BE2C (cell line): ENCODE measurements around a stretch of chrX.

DNA sequence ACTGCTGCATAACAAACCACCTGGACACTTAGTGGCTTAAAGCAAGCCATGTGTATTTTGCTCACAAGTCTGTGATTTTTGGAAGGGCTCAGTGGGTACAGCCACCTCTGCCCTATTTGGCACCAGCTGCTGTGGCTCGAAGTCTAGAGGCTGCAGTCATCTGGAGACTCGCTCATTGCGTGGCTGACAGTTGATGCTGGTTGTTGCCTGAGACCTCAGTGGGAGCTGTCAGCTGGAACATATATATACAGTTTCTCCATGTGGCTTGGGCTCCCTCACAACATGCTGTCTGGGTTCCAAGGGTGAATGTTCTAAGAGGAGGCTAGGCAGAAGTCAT, 60.8 kb upstream of the MID1 start:
- RRBS = no CpG with 5 or more reads among the region's 3 CpGs

- RRBS = no CpG with 5 or more reads among the region's 7 CpGs
These were observed 24.1 kb downstream of the HCCS start for GRCh38 chrX:11135122-11135838.

- RRBS = no CpG with 5 or more reads among the region's 14 CpGs
These were observed 133.6 kb downstream of the AMELX start for GRCh38 chrX:11426731-11427233.

GRCh38 chrX:11461547-11461731, 168.2 kb downstream of the AMELX start:
- RRBS = no CpG with 5 or more reads among the region's 3 CpGs

DNA sequence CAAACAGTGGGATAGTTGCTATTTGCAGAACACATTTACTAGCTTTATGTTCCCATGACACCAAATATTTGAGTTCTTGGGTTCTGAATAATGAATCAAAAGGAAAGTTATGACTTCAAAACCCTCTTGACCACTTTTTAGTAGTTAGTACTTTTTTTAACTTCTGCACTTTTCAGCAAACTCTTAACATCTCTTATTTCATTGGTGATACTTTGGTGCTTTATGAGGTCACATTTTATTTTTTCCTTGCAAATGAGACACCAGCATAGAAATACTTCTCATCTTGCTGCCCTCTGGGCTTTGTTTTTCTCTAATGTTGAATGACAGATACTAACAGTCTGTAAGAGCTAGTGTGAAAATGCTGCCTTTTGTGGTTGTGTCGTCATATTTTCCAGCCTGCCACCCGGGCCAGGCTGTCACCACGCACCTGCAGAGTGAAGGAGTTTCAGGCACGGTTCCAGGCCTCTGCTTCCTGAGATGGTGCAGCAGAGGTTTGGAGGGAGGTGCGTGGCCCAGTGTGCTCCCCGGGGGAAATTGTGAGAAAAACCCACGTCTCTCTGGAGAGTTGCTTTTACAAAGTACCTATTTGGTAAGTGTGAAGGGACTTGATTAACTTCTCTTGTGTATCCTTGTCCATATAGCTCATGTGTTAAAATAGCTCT, 34.7 kb downstream of the MSL3 start:
- RRBS = no CpG with 5 or more reads among the region's 7 CpGs

- RRBS = no CpG with 5 or more reads among the region's 2 CpGs
These were observed 59.2 kb upstream of the FRMPD4 start for GRCh38 chrX:12079169-12079412.

- RRBS = no CpG with 5 or more reads among the region's 8 CpGs
These were observed 7.2 kb upstream of the TMSB4X start for GRCh38 chrX:12967794-12968115.

DNA sequence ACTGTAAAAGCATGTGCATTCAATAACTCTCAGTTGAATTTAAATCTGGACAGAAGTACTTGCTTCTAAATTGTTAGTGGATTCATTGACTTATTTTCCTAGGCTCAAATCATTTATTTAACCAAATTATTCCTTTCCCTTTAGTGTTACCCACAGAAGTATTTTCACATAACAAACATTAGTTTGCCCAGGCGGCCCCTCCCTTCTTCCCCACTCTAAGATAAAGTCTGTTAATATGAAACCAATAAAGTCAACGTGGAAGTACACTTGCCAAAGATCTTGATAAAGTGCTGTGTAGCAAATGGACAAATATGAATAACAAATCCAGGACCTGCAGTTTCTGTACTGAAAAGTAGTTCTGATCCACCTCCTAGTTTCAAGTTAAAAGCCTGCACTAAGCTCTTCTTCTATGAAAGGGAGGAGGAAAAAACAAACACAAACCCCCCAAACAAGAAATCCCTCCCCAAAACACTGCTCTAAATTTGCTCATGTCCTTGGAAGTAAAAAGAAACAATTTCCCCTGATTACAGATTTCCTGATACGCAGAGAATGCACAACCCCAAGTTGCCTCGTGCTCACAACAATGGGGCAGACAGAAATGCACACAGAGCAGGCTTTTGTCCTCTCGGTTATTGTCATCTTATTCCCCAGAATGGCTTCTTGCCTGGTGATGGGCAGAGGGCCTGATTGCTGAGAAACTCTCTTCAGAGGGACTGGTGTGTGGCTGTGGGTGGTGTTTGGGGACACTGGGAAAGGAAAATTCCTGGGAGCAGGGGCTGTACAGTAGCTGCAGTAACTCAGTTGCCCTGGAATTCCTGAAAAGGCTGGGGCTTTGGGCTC, 23.2 kb downstream of the TMSB4X start:
- RRBS = no CpG with 5 or more reads among the region's 5 CpGs

- RRBS = no CpG with 5 or more reads among the region's 4 CpGs
These were observed 25.3 kb downstream of the TMSB4X start for GRCh38 chrX:13000167-13000571.

DNA sequence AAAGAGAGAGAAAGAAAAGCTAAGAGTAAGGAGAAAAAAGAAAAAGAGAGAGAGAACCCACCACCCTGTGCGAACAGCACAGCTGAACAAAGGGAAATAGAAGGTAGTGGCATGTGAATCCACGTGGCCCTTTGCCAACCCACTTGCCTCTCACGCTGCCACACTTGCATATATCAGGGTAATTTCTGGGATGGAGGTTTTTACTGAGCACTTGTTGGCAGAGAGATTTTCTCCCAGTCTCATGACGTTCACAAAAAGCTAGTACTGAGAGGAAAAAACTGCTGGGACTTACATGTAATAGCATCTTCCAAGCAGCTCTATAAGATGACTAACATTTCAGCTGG, 31.1 kb downstream of the TMSB4X start:
- RRBS = no CpG with 5 or more reads among the region's 4 CpGs

GRCh38 chrX:13015853-13016416, 28.5 kb downstream of the FAM9C start:
- RRBS = no CpG with 5 or more reads among the region's 4 CpGs

DNA sequence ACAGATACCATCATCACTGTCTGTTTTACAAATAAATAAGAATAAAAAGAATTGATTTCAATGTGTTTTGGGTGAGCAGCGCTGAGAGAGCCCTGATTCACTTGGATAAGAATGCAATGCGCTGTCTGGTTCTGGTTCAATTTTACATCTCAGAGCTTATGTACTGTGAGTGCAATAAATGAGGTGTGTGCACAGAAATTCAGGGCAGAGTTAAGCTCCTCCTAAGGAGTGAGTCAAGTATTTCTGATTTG, 11.3 kb downstream of the FAM9C start:
- RRBS = no CpG with 5 or more reads among the region's 2 CpGs

DNA sequence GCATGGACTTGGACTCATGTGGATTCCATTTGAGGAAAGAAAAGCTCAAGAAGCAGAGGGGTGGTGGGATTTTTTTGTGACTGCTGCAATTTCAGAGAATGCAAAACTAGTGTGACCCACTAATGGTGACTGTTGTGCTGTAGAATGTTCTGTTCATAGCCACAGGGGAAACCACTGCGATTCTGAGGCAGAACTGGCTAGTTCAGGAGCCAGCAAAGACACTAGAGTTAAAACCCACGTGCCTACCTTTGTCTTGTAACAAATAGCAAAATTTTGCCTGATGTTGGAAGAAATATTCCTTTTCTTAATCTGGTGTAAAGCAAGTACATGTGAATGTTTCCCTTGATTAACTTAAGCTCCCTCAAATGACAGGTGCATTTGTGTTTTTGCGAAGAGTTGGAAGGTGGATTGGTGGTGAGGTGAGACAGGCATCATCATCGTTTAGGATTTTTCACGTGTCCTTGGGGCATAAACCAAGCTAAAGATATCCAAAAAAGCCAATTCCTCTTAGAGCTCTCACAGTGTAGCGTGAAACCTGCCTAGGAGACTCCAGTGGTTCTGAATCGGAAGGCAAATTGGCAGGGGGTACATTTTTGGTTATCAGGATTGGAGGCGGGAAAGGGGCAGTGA, 38.0 kb upstream of the FAM9C start:
- RRBS = no CpG with 5 or more reads among the region's 8 CpGs

GRCh38 chrX:13110290-13111415, 66.2 kb upstream of the FAM9C start:
- RRBS = no CpG with 5 or more reads among the region's 12 CpGs

DNA sequence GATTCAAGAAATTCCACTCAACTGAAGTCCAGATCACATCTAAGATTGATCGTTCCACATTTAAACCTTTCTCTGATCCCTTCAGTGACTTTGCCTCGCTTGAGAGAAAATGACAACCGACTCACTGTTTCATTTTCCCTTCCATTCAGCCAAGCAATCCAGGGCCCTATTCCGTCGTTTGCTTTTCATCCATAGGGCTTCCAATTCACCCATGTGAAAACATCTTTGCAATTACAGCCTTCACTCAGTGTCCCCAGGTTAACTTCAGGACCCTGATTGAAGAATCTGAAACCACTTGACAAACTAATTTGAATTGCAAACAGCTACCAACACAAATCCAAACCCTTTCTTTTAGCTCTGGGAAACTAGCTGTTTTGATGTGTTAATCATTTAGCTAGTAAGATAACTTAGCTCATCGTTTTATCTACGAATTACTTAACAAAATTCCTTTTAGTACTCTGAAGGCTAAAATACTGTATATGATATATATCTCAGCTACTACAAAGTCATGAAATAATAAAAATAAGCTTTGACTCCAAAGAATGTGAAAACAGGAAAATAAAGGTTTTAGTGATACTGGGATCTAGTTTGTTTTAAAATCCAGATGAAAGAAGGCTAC, 120.3 kb upstream of the FAM9C start:
- RRBS = no CpG with 5 or more reads among the region's 7 CpGs

GRCh38 chrX:13203377-13203697, 116.5 kb downstream of the ATXN3L start:
- RRBS = 85% methylated on average over 3 of the region's 4 CpGs

DNA sequence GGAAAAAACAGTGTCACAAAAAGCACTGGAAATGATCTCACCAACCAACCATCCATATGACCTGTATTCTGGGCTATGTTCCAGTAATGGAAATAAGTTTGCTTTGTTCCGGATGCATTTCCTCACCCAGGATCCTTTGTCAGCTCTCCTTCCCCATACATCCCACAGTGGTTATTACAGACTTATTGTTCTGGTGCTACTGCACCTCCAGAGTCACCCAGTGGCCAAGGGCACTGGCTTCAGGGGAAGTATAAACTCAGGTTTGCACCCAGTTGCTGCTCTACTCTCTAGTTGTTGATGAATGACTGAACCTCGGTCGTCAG, 95.6 kb downstream of the ATXN3L start:
- RRBS = no CpG with 5 or more reads among the region's 3 CpGs

GRCh38 chrX:13239342-13239678, 80.5 kb downstream of the ATXN3L start:
- RRBS = no CpG with 5 or more reads among the region's 4 CpGs

GRCh38 chrX:13652299-13652711, 636 bp upstream of the TCEANC start:
- RRBS = no CpG with 5 or more reads among the region's 7 CpGs

- RRBS = no CpG with 5 or more reads among the region's 20 CpGs
These were observed 839 bp downstream of the RAB9A start for GRCh38 chrX:13689645-13690288.